Melanocyte of skin (primary cell): ENCODE data around the gene SPATA19.

DNA sequence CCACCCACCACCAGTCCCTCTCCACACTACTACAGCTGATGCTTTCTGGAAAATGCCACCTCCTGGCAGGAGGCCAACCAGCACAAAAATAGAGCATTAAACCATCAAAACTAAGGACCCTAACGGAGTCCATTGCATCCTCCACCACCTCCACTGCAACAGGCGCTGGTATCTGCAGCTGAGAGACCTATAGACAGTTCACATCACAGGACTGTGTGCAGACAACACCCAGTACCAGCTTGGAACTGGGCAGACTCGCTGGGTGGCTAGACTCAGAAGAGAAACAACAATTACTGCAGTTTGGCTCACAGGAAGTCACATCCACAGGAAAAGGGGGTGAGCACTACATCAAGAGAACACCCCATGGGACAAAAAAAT, 11.7 kb upstream of the TMEM45B start:
- CAGE, long polyA plus RNA, 2 experiments = no peak in any of the 2 experiments

DNA sequence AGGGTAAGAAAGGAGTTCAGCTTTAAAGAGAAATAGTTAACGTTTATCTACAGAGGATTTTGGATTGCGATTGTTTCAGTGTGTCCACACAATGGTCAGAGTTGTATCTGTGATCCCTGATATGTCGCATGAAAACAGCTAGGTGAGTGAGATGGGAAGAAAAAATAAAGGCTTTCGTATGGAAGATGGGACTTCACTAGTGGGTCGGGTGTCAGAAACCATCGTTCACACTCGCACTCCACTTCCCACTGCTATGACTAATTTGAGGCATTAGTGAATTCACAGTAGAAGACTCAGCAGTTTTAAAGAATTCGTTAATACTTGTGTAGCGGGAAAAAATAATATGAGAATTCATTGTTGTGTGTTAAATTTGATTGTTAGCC, 1.6 kb downstream of the APLP2 start:
- CAGE, long polyA plus RNA, 2 experiments = no peak in any of the 2 experiments

- CAGE, long polyA plus RNA, 2 experiments = no peak in any of the 2 experiments
Observed at GRCh38 chr11:130132025-130132582, 27.5 kb upstream of the ST14 start.

- CAGE, long polyA plus RNA, 2 experiments = no peak in any of the 2 experiments
Observed at GRCh38 chr11:130566292-130566713, 117.9 kb downstream of the ADAMTS15 start.

GRCh38 chr11:130607162-130607562, 158.7 kb downstream of the ADAMTS15 start:
- CAGE, long polyA plus RNA, 2 experiments = no peak in any of the 2 experiments

- CAGE, long polyA plus RNA, 2 experiments = no peak in any of the 2 experiments
Observed at GRCh38 chr11:130677395-130678079, 229.1 kb downstream of the ADAMTS15 start.

DNA sequence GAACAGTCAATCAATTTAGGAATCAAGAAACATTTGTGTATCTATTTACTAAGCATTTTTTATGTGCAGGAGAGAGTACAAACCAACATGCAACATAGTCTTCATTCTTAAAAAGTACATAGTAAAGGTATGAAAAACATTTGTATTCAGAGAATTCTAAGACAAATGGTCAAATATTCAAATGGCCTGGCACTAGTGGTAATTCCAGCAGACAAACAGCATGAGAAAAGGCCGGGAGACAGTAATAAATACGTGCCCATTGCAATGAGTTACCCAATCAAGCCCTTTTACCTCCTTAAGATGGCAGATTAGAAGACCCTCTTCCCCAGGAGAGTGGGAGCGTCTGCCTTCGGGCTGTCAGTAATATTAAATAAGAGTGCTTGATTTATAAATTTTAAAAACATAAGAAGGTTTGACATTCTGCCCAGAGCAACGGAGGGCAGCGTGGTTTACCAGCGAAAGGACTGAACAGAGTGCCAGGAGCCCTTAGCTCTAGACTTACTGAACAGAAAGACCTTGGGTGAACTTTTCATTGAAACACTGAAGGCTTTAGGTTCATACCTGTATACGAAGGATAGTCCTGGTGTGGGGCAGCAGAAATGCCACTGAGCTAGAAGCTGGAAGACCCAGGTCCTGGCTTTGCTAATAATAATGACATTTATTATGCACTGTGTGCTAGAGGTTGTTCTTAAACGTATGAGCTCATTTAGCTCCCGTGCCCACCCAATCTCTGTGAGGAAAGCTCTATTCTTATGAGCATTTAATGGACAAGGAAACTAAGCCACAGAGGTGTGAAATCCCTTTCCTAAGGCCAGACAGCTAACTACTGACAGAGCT, 49.8 kb downstream of the SNX19 start:
- CAGE, long polyA plus RNA, 2 experiments = no peak in any of the 2 experiments

- CAGE, long polyA plus RNA, 2 experiments = no peak in any of the 2 experiments
Observed at GRCh38 chr11:130914605-130915224, 1.6 kb downstream of the SNX19 start.

DNA sequence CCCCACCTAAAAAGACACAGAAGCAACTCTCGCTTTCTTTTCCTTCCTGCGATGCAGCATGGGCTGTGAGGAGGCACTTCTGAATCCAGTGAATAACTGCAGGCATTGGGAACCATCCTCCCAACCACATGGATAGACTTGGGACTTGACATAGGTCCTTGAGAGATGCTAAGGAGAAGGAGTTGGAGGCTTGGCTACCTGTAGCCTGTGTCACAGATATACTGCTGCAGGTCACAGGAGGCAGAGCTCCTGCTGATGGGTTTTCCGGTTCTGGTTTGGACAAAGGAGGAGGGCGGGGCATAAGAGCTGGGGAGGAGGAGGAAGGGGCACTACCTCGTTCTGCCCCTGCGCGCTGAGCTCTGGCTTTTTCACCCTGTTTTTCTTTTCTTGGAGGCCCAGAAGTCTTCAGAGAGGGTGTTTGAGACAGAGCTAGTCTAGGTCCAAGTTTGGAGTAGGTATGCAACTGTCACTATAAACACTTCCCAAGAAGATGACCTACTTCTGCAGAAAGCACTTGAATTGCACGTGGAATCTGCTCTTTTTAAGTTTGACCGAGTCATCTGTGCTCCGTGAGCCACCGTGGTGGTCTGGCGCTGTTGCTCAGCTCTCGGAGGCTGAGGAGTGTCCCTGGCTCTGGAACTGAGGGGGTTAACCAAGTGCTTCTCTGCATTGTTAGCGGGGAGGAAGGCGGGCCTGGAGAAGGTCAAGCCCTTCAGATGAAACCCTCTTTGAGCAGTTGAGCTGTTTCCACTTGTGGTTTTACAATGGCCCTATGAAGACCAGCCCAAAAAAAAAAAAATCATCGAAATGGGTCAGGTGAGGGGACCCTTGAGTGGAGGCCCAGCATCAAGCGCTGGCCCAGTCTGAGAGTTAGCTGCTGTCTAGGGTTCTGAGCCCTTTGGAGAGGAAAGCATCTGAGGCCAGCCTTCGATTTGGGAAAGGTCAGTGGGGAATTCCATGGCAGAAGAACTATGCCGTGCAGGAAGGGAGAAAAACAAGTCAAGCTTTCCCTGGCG, 286.3 kb downstream of the NTM start:
- CAGE, long polyA plus RNA, 2 experiments = no peak in any of the 2 experiments

DNA sequence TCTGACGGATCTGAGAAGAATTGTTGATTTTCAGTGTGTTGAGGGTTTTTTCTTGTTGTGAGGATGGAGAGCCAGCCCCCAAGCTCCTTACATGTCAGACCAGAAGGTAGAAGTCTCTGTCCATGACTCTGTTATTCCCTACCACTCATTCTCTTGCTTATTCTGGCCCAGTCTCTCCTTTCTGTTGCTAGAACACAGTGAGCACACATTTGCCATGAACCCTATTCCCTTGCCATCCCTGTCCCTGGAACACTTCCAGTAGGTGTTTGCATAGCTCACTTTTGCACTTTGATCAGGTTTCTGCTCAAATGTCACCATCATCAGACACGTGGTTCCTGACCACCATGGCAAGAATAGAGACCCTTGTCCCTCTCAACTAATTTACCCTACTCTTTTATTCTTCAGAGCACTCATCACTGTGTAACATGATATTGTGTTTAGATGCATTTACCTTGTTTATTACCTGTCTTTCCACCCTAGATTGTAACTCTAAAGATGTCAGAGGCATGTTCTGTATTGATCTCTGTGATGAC, 606.5 kb downstream of the OPCML start:
- CAGE, long polyA plus RNA, 2 experiments = no peak in any of the 2 experiments

GRCh38 chr11:133039356-133039640, 493.0 kb downstream of the OPCML start:
- CAGE, long polyA plus RNA, 2 experiments = no peak in any of the 2 experiments

- CAGE, long polyA plus RNA, 2 experiments = no peak in any of the 2 experiments
Observed at GRCh38 chr11:133047420-133047644, 485.0 kb downstream of the OPCML start.

DNA sequence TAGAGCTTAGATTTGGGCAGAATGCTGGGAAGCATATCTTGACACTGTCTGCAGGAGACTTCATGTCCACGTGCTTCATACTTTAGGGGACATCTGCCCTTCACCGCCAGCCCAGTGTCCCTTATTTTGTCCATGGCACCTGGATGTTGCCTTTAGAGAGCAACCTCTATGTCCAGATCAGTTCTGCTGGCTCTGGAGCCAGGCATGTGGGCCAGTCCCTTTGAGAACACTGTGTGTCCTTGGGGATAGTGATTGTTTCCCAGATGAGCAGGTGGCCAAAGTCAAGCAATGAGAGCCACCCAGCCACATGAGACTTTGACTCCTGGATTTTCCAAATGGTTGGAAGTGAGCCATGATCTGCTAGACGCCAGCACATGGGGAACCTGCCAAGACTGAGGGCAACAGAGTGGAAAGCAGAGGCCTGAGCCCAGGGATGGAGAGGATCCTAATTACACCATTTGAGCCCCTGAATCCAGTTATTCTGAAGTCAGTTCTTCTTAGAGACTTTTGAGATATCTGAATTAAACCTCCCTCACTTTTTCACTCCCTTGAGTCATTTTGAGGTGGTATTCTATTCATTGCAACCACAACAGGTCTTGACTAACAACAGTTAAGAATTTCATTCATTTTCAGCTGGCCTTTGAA, 479.7 kb downstream of the OPCML start:
- CAGE, long polyA plus RNA, 2 experiments = no peak in any of the 2 experiments

DNA sequence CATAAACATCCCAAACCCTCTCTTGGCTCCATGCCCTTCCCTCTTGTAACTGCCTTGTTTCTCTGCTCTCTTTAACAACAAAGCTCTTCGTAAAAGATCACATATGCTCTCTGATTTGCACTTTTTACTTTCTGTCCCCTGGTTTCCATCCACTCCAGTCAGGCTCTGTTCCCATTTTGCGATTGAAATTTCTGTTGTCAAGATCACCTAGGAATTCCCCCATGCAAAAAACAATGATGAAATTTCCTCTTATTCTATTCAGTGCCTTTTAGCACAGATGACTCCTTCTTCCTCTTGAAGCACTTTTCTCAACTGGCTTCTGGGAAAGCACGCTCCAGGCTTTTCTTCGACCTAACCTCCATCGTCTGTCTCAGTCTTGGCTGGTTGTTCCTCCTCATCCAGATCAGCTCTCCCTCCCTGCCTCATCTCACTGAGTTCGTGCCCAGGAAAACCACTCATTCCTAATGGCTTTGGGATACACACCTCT, 478.9 kb downstream of the OPCML start:
- CAGE, long polyA plus RNA, 2 experiments = no peak in any of the 2 experiments

DNA sequence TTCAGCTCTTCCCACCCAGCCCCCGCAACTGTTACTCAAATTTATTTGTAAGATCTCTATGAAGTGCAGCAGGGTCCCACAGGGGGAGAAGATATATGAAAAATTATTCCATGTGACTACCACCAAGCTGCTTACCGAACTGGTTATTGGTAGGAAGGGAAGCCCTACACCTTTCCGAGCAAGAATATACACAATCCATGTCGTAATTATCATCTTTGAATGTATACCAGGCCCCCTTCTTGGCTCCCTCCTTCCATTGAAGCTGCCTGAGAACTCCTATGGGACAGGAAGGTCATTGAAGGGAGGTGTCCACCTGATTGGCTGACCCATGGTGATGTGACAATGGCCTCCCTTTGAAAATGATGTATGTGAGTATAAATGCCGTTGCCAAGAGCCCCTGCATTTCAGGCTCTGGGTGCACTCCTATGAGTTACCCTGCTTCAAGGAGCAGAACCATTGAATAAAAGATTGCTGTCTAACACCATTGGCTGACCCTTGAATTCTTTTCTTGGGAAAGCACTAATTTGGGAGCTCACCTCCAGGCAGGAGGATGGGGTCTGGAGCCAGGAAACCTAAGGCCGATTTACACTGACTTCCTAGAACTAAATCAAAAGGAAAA, at the start of gene SPATA19:
Gene SPATA19, minus strand, starts transcription at position 280 of the 619 bp plus-strand sequence.
- CAGE, long polyA plus RNA, 2 experiments = no peak in any of the 2 experiments

DNA sequence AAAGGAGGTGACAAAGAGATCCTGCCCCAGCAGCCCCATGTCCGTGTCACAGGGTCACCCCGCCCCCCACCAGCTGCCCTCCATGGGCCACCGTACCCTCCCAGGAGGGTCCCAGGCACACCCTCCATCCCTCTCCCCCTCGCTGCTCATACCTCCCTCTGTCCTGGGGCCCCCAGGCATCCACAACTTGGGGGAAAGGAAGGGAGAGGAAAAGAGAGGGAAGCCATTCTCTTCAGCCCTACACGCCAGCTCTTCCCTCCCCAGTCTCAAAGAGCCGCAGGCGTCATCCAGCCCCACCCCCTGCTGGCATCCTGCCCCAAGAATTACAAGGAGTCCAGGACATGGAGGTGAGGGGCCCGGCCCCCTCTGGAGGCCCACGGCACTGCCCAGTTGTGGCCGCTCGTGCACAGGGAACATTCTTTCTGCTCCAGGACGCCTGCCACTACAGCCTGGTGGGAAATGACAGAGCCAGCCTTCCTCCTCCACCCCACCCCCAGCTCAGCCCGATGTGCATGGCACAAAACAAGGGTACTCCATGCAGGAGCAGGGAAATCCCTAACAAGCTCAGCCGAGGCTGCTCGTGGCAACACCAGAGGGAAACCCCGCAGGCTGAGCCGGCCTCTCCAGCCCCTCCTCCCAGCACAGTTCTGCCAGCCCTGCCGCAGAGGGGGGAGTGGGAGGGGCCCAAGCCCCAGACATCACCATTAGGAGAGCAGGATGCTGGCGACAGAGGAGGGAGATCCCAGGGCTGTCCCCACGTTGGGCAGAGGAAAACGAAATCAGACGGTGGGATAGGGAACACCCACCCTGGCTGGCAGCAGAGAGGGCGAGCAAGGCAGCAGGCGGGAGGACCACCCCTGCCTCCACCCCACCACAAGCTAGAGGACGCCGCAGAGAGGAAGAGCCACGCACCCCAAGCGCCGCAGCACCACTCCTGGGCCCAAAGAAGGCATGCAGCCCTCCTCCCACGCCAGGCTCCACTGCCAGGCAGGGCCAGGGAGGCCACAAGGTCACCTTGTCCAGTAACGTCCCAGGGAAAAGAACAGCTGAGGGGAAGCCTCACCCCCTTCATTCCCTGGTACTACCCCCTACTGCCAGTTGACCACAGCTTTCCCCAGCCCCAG, 10.1 kb downstream of the IGSF9B start:
- CAGE, long polyA plus RNA, 2 experiments = no peak in any of the 2 experiments

DNA sequence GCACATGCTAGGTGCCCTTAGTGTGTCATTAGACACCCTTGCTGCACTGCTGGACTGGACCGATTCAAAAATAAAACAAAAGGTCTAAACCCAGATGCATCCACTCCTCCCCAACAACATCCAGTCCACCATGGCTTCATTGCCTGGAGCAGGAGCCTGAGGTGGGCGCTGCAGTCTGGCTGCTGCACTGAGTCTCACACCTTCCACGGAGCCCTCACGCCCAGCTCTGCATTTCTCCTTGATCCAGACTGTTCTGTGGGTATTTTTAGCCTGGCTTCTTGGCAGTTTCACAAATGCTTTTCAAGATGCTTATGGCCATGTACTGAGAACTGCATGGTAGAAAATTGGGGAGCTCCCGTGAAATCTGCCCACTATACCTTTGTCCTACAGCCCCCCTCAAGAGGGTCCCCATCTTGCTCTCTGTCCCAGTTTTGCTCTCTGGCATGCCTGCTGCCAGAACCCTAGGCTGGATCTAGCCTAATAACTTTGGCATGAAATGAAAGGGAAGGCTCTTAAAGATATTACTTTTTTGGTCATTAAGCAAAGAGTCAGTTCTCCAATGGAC, 53.3 kb upstream of the JAM3 start:
- CAGE, long polyA plus RNA, 2 experiments = no peak in any of the 2 experiments

DNA sequence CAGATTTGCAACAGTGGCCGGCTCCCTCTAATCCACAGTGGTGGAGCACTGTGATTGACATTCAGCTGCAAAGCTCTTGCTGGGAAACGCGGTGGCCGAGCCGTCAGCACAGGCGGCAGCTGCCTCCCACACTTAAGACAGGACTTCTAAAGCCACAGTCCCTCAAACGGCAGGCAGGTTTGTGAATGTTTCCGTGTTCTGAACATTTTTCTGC, 31.2 kb upstream of the JAM3 start:
- CAGE, long polyA plus RNA, 2 experiments = no peak in any of the 2 experiments

GRCh38 chr11:134040409-134041389, 28.2 kb upstream of the JAM3 start:
- CAGE, long polyA plus RNA, 2 experiments = no peak in any of the 2 experiments

- CAGE, long polyA plus RNA, 2 experiments = no peak in any of the 2 experiments
Observed at GRCh38 chr11:134119997-134120810, 51.3 kb downstream of the JAM3 start.